Mucosa of descending colon (tissue), 1 donor: ENCODE data around the genes ZNF100 and RPSA2.

GRCh38 chr19:21439110-21440190 is 42.5 kb downstream of the ZNF493 start:
- PRO-cap, result no peak

GRCh38 chr19:21440191-21440857 is 43.4 kb downstream of the ZNF493 start:
- PRO-cap, result no peak

- PRO-cap, result no peak
Observed at GRCh38 chr19:21506355-21506713, 932 bp downstream of the ZNF429 start.

DNA sequence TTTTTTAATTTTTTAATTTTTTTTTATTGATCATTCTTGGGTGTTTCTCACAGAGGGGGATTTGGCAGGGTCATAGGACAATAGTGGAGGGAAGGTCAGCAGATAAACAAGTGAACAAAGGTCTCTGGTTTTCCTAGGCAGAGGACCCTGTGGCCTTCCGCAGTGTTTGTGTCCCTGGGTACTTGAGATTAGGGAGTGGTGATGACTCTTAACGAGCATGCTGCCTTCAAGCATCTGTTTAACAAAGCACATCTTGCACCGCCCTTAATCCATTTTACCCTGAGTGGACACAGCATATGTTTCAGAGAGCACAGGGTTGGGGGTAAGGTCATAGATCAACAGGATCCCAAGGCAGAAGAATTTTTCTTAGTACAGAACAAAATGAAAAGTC is 5.2 kb downstream of the ZNF429 start:
- PRO-cap, result no peak

DNA sequence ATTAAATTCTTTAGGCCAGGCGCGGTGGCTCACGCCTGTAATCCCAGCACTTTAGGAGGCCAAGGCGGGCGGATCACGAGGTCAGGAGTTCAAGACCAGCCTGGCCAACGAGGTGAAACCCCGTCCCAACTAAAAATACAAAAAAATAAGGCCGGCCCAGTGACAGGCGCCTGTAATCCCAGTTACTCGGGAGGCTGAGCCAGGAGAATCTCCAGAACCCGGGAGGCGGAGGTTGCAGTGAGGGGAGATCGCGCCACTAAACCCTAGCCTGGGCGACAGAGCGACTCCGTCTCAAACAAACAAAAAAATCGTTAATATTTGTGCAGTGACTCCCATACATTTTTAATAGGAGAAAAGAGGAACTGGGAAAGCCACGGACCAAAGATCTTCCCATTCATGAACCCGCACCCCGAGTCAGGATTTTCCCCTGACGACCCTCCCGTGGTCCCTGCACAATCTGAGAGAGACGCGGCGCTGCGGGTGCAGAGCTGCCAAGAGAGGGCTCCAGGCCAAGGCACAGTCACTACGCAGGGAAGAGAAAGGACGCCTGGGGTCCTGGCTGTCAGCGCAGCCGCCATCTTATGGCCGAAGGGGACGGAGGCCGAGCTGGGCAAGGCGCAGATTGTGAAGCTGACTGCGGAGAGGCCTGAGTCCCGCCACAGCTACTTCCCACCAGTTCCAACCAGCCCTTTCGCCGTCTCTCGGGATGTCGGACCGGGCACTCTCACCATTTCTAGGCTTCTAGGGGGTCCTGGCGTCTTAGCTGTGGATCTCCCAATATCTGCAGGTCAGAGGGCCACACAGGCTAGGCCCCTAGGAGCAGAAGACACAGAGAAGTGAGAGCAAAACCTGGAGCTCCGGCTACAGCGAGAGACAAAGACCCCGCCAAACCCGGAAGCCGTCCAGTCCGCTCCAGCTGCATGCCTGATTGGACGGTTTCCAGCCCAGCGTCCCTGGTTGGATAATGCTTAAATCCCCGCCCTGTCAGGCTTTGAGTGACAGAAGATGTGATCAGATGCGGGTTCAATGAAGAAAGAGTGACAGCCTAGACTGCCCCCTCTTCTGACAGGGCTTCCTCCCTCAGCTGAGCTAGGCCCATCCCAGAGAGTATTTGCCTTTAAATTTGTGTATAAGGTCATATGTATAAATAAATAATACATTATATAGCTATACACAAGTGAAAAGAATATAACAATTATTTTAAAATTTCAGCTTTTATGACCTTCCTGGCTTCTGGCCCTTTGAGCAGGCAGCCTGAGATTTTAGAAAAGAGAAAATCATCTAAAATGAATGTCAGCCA is at the start of gene ZNF100:
TSS of gene ZNF100 (minus strand) at position 881 of the 1,300 bp plus-strand sequence.
- PRO-cap, result bidirectional peak, plus-strand start at position 1,026 of the sequence, minus-strand start at position 836 of the sequence

DNA sequence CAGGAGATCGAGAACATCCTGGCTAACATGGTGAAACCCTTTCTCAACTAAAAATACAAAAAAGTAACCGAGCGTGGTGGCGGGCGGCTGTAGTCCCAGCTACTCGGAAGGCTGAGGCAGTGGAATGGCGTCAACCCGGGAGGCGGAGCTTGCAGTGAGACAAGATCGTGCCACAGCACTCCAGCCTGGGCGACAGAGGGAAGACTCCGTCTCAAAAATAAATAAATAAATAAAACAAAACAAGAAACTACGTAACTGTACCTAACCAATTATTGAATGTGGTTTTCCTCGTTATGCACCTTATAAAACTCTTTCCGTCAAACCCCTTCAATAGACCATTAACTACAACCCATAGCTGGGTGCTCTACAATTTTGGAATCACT is 779 bp downstream of the ZNF208 start:
- PRO-cap, result no peak

DNA sequence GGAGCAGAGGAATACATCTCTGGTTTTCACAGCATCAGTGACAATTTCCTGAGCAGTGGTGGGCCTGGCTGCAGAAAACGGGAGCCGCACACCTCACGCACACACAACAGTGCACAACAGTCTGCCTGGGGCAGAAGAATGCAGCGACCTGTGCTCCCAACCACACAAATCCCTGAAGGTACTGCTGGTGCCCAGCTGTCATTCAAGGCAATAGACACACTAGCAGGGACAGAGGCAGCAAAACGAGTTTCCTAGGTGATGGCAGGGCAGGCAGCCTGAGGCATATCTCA is 85.8 kb upstream of the ZNF492 start:
- PRO-cap, result no peak

DNA sequence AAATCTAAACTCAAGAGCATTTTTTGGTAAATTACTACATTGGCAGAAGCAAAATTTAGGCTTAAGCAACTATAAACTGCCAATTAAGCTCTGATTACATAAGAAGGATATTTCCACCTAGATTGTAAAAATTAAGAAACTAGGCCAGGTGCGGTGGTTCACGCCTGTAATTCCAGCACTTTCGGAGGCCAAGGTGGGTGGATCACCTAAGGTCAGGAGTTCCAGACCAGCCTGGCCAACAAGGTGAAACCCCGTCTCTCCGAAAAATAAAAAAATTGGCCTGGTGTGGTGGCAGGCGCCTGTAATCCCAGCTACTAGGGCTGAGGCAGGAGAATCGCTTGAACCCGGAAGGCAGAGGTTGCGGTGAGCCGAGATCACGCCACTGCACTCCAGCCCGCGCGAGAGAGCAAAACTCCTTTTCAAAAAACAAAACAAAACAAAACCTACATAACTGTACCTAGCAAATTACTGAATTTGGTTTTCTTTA is 921 bp downstream of the ZNF91 start:
- PRO-cap, result no peak

DNA sequence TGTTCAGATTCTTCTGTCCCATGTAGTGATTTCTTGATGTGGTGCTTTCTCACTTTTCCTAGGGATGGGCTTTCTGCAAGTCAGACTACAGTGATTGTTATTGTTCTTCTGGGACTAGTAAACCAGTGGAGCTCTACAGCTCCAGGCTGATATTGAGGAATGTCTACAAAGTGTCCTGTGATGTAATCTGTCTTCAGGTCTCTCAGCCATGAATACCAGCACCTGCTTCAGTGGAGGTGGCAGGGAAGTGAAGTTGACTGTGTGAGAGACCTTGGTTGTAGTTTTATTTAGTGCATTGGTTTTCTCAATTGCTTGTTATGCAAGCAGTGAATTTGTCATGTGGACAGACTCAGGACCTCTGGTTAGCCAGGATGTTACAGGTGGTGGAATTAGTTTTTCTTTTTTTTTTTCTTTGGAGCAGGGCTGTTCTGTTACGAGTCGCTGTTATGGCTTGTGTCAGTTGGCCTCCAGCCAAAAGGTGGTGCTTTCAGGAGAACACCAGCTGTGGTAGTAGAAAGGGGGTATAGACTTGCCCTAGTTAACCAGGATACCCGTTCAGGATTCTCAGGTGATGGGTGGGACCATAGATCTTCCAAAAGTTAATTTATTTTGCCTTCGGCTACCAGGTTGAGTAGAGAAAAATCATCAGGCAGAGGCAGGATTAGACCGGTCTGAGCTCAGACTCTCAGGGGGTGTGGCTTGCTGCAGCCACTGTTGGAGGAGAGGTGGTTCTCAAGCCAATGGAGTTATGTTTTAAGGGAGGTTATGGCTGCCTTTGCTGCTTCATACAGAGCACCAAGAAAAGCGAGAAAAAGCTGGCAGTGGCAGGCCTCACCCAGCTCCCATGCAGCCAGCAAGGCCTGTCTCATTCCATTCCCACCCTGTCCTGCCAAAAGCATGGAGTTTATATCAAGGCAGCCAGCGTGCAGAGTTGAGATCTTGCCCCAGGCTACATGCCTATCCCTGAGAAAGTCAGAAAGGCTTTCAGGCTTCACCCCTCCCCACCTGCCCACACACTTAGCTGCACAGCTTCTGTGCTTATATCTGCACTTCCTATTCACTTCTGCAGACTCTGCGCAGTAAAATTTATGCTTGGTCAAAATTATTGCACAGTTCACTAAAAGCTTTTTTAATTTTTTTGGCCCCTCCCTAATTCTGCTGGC is 12.1 kb upstream of the ZNF675 start:
- PRO-cap, result no peak

GRCh38 chr19:23762599-23763865 is at the start of gene RPSA2:
RPSA2 (plus strand) TSS chr19:23763004.
- PRO-cap, result bidirectional peak, plus-strand start at chr19:23763004, minus-strand start at chr19:23762852; unidirectional peak, plus-strand start at chr19:23763263; unidirectional peak, minus-strand start at chr19:23763568

- PRO-cap, result no peak
Observed at GRCh38 chr19:24000560-24001089, 85.9 kb downstream of the ZNF726 start.

GRCh38 chr19:24004356-24004622 is 82.7 kb upstream of the ZNF254 start:
- PRO-cap, result unidirectional peak, minus-strand start at chr19:24004507

- PRO-cap, result no peak
Observed at GRCh38 chr19:24018653-24019264, 68.2 kb upstream of the ZNF254 start.

DNA sequence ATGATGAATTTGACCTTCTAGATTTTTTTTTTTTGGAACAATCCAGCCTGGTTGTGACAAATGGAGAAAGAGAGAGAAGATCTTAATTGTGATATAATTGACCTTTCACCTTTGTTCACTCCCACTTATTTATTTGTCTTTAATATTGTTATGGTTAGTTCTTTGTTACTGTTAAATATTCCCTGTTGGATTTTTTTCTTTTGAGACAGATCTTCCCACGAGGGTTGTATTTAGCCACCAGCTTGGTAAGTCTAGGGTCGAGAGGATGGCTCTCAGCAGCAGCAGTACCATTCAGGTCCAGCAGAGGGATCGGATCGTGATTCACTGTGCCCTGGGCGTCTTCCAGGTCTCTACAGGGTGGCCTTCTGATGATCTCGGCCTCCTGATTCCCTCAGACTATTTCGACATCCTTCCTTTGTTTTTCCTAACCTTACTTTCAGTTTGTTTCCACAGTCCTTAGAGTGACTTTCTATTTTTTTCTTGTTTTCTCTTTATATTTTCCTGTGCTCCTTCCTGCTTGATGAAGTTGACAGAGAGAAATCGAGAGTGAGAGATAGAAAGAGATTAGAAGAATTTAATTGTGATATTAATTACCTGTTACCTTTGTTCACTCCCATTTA is 1437.0 kb downstream of the UQCRFS1 start:
- PRO-cap, result no peak

GRCh38 chr19:27793821-27794177 is 1419.2 kb downstream of the UQCRFS1 start:
- PRO-cap, result bidirectional peak, plus-strand start at chr19:27794030, minus-strand start at chr19:27793878

DNA sequence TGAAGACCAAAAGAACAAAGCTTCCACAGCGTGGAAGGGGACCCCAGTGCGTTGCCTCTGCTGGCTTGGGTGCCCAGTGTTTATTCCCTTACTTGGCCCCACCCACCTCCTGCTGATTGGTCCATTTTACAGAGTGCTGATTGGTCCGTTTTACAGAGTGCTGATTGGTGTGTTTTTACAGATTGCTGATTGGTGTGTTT is 1204.5 kb downstream of the UQCRFS1 start:
- PRO-cap, result no peak

DNA sequence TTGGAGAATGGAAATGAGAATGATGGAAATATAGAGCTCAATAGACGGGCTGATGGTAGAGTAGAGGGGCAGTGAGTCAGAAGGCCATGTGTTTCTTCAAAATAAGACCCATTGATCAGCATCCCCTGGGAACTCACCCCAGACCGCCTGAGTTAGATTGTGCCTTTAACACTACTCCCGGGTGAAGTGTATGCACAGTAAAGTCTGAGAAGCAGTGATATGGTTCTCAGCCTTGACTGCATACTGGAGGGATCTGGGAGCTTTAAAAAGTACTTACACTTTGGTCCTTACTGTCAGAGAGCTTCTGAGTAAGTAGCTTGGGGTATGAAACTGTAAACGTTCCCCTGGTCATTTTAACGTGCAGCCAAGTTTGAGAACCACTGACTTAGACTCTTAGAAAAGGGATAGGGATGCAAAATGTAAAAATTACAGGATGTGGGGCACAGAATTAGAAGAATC is 609.0 kb downstream of the UQCRFS1 start:
- PRO-cap, result no peak

GRCh38 chr19:28989088-28989546 is 223.8 kb downstream of the UQCRFS1 start:
- PRO-cap, result no peak

- PRO-cap, result no peak
Observed at GRCh38 chr19:29207521-29208310, 5.2 kb downstream of the UQCRFS1 start.

GRCh38 chr19:29404992-29405539 is 120.7 kb upstream of the VSTM2B start:
- PRO-cap, result no peak